Cardiac muscle cell (in vitro differentiated cells and primary cell): ENCODE measurements around a stretch of chr4.

- RAMPAGE, long total RNA = no peak
- RRBS = 10% methylated on average over 16 of the region's 71 CpGs
Measured at GRCh38 chr4:80201558-80202569, 4.6 kb downstream of the PRDM8 start.

GRCh38 chr4:80265362-80266159, 903 bp upstream of the FGF5 start:
- RAMPAGE, long total RNA = no peak
- RRBS = no CpG with 5 or more reads among the region's 37 CpGs

- RAMPAGE, long total RNA = no peak
- RRBS = no CpG with 5 or more reads among the region's 11 CpGs
Measured at GRCh38 chr4:81030144-81030466, 403 bp upstream of the BMP3 start.

DNA sequence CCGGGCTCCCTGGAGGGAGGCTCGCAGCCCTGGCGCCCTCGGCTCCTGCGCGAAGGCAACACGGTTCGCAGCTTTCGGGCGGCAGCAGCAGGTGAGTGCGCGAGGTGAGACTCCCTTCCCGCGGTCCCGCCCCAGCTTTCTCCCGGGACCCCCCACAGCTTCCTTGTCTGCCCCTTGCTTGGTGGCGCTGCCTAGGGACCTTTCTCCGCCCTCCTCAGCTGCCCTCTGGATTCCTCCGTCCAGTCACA, 926 bp downstream of the BMP3 start:
- RAMPAGE, long total RNA = no peak
- RRBS = no CpG with 5 or more reads among the region's 19 CpGs

- RAMPAGE, long total RNA = no peak
- RRBS = no CpG with 5 or more reads among the region's 2 CpGs
Measured at GRCh38 chr4:81032705-81033318, 2.3 kb downstream of the BMP3 start.

DNA sequence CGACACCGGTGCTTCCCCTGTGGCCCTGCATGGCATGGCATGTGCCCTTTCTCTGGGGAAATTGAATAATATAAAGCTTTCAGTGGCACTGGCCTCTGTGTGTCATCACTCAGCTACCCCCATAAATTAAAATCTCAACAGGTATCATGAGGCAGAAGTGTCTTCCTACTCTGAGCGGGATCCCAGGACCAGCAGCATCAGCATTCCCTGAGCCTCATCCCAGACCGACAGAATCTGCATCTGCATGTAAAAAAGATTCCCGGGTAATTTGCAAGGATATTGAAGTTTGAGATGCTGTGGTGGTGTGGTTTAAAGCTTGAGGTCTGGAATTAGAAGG, 46.0 kb downstream of the RASGEF1B start:
- RAMPAGE, long total RNA = no peak
- RRBS = no CpG with 5 or more reads among the region's 5 CpGs

DNA sequence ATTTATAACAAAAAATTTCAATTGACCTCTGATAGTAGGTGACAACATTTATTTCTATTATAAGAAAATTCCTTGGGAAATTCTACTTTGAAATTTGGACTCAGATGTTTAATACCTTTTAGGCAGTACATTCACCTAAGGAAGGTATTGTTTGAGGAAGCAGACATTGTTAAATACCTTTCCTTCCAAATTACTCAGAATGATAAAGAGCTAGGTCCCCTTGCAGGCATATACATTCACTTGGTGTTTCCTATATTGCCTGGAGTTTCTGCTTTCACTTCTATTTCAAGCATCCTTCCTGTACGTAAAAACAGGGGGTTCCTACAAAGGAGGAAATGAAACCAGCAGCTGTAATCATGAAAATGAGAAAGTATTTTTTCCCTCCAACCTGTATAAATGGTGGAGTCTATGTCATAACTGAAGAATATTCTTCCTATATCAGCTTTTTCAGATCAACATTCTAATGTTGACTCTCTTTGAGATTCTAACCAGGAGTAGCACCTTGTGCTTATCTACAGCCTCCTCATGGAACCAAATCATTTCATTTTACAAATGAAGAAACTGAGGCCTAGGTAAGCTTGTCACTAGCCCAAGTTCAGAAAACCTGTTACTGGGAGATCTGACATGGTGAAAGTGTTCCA, 90.4 kb upstream of the RASGEF1B start:
- RAMPAGE, long total RNA = no peak
- RRBS = no CpG with 5 or more reads among the region's 1 CpG

GRCh38 chr4:81606603-81607372, 135.1 kb upstream of the RASGEF1B start:
- RAMPAGE, long total RNA = no peak
- RRBS = no CpG with 5 or more reads among the region's 5 CpGs

GRCh38 chr4:81631842-81632138, 160.1 kb upstream of the RASGEF1B start:
- RAMPAGE, long total RNA = no peak

DNA sequence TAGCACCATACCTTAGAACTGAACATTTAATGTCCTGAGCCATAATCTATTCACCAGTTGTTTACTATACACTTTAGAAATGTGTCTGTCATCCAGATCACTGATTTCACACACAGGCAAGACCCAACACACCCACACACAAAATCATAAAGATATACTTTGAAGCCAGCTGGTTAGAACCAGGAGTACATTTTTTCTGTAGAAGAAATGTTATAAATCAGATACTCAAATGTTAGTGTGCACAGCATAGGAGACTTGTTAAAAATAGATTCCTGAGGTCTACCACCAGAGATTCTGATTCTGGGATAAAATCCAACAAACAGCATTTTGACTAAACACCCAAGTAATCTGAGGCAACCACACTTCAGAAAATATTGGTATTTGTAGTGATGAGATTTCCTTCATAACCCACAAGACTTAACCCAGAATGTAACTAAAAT, 301.9 kb downstream of the HNRNPD start:
- RAMPAGE, long total RNA = no peak

DNA sequence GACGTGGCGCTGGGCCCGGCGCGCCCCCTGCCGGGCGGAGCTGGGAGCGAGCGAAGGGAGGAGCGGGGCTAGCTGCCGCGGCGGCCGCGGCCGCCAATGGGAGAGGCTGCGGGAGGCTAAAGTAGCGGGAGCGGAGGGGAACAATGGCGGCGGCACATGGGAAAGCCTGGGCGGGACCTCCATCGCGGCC, 859 bp downstream of the HNRNPDL start:
- RAMPAGE, long total RNA = no peak
- RRBS = 2% methylated on average over 3 of the region's 24 CpGs

DNA sequence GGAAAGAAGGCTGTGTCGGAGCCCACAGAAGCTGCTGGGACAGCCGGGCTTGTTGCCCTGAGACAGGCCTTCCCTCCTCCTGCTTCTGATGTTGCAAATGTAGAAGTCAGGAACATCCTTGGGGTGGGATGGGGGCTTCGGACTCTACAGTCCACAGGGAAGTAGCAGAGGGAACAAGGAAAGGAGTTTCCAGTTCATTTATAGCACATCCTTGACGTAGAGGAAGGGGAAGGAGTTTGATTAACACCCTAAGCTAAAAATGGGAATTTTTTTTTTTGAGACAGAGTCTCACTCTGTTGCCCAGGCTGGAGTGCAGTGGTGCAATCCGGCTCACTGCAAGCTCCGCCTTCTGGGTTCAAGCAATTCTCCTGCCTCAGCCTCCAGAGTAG, 64.7 kb upstream of the TMEM150C start:
- RAMPAGE, long total RNA = no peak
- RRBS = no CpG with 5 or more reads among the region's 6 CpGs

DNA sequence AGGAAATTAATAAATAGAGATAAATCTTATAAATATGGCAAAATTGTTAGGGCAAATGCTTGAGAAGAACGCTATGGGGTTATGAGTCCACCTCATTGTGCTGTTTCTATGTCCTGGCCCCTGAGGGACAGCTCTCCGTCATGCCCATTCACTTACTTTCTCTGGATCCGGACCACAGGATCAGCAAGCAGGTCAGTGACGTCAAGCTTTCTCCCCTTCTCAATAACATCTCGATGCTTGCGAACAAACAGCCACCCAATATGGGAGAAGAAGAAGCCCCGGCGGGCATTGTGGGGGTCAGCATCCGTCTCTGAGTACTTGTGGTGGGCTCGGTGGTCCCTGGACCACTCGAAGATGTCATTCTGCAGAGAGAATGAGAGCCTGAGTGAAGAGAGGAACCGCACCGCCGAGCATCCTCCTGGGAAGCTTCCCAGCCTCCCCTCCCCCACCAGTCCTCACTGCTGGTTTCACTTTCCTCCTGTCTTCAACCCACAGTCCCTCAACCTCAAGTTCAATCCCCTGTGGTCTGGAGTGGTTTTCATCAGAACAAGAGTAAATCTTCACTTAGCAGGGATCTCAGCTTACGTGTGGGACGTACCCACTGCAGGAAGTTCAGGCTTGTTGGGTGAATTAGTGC, 117.9 kb downstream of the SCD5 start:
- RAMPAGE, long total RNA = no peak
- RRBS = 91% methylated on average over 3 of the region's 16 CpGs

DNA sequence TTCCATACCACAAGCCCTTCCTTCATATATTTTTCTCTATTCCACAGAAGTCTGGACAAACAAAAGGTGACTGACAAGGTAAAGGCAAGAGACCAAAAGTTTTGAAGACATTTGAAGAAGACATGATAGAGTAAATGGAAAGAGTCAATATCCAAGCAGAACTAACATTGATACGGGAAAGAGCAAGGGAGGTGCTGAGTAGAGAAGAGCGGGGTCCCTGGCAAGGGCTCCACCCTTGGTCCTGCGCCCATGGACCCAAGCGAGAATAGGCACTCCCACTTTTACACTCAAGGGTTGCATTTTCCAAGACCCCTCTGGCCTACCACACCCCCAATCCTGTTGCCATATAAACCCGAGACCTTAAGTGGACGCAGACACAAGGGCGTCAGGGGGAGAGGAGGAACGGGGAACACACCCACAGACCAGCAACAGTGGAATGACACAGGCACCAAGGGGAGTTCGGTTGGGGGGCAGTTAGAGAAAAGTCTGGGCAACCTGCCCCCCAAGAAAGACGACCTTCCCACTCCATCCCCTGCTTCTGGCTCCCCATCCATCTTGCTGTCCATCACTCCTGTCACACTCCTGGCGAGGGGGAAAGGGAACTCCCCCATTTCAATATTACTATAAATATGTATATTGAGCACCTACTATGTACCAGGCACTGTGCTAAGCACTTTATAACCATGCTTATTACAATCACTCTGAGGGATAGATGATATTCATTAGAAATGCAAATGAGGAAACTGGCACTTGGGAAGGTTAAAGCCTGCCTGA, 51.8 kb downstream of the SCD5 start:
- RAMPAGE, long total RNA = no peak
- RRBS = no CpG with 5 or more reads among the region's 11 CpGs

DNA sequence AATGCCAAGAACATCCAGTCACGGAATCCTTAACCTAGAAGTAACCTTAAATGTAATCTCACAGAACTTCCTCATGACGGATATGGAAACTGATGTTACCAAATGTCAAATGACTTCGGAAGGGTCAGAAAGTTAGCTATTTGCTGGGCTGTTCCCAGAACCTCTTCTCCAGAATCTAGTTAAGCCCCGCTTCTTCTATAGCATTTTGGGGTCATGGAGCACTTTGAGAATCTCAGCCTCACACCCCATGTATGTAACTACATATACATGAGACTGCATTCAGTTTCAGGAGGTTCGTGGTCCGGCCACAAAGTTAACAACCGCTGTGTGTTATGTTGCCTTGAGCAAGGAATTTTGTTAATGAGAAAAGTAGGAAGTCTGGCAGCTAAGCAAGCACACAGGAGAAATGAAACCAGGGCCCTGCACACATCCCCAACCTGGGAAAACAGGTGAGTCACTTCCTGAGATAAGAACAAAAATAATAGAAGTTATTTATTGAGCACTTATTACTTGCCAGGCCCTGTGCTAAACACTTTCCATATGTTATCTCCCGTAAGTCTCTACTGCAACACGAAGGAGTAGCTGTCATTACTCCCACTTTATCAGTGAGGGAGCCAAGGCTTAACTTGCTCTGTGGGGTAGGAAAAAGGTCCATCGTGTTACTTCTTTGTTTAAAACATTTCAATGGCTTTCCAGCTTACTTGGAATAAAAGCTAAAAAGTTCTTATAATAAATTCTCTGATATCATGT, 36.0 kb upstream of the PLAC8 start:
- RAMPAGE, long total RNA = no peak
- RRBS = no CpG with 5 or more reads among the region's 10 CpGs

DNA sequence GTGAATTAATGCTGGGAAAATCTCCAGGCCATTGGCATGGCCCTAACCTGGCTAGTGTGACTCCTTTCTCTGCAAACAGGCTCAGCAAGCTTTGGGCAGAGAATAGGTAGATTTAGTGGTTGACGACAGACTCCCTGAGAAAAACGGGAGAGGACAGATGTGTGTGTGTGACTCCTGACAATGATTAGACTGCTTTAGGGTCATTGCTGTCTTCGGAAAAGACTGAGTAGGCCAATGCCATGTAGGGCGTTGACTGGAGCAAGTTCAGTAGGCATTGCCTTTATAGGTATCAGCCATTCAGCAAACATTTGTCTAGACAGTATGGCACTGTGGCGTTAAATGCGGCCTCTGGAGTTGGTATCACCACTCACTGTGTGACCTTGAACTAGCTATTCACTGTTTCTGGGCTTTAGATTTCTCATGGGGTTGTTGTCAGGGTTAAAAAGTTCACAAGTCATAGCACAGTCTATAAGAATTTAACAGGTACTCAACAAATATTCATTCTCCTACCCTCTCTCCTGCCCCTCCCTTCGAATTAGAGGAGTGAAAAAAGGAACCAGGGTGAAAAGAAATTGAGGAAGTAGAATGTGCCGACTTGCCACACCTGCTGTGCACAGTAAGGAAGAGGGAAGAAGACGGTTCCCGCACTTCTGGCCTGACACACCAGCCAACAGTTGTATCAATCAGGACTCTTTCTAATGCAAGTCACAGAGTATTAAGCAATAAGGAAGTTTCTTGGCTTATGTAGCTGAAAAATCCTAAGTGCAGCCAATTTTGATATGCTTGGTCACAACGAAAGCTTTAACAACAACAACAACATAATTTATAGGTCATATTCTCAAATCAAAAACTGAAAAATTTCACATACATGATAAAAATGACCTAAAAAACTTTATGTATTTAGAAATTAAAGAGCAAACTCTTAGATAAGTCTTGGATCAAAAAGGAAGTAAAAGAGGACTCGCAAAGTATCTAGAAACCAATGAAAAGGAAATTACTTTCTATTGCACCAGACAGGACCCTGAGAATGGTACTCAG, 83.2 kb upstream of the PLAC8 start:
- RAMPAGE, long total RNA = no peak
- RRBS = no CpG with 5 or more reads among the region's 12 CpGs

DNA sequence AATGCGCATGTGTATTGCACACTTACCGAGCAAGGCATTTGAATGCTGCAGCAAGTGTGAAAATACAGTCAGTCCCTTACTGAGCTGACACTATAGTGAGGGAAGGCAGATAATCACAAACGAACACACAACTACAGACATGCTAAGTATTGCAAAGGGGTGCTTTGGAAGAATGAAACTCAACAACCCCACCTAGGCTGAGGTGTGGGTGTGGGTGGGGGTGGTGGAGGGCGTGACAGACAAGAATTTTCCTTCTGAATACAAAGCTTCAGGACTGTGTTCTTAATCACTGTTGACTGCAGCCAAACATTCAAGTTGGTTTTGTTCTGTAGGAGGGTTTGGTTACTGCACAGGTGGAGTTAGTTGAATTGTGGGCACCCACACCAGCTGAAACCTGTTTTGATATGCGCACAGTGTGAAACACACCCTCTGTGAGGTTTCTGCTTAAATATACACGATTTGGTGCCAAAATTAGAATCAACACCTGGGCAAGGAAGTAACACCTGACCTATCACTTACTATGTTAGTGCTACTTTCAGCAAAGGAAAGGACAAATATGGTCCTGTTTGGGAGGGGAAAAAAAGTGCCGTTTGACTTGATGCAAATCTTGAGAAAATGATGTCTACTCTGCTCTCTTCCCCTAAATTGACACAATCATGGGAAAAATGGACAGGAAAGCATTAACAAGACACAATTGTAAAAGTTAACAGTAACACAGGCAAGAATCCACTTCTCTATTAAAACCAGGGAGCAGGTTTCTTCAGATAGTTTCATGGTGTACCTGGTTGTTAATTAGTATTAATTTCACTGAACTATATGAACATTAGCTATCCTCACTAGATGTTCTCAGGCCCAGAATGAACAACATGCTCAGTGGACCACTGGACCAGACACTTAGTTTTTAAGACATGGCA, 72.1 kb downstream of the COQ2 start:
- RAMPAGE, long total RNA = no peak
- RRBS = no CpG with 5 or more reads among the region's 7 CpGs

- RAMPAGE, long total RNA = no peak
- RRBS = no CpG with 5 or more reads among the region's 7 CpGs
Measured at GRCh38 chr4:84126717-84126896, 372.5 kb downstream of the NKX6-1 start.

DNA sequence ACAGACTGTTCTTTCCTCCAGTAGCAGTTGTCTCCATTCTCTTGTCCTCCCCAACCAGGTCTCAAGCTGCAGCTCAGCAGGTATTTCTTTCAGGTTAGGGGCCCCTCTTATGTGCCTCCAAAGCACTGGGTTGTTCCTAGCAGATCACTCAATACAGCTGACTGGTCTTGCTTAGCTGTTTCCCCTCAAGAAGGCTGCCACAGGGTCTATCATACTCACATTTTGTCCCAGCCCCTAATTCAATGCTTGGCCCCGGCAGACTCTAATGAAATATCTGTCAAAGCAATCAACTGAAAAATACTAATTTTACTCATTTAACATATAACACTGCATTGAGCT, 156.6 kb downstream of the CDS1 start:
- RAMPAGE, long total RNA = no peak
- RRBS = no CpG with 5 or more reads among the region's 1 CpG

DNA sequence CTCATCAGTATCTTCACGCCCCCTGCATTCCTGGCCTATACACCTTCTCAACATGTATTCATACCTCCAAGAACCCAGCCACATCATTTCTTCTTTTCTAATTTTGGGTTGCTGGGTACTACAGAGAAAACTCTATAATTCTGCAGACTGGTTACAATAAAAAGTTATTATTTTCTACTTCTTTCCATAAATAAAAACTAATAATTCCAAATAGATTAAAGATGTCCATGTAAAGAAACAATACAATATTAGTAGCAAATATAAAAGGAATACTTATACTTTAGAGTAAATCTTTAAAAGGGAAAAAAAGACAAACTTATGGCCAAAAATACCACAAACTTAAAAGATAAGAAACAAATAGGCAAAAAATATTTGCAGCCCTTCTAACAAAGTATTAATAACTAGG, 97.1 kb downstream of the WDFY3 start:
- RAMPAGE, long total RNA = no peak
- RRBS = no CpG with 5 or more reads among the region's 1 CpG